AG09319 (cell line): ENCODE data around the genes FUT2, BAX, CGB1, TEAD2 and DKKL1.

DNA sequence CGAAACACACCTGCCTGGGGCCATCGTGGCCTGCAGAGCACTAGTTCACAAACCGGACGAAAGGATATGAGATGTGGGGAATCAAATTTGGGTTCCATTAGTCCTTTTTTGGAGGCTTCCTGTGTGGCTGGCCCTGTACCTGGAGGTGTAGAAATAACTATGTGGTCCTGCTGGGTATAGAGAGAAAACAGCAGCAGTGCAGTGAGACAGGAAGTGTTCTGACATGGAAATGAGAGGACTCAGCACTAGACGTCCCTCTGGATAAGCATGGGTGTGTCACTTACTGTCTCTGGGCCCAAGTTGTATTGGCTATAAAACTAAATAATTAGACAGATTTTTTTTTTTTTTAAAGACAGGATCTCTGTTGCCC lies 12.3 kb downstream of the KDELR1 start:
- RRBS: no CpG with 5 or more reads among the region's 5 CpGs

- RRBS: 77% methylated on average over 2 of the region's 10 CpGs
These were observed 5.6 kb downstream of the GRIN2D start for GRCh38 chr19:48399163-48399351.

GRCh38 chr19:48573132-48573770 lies 21.3 kb downstream of the SULT2B1 start:
- RRBS: no CpG with 5 or more reads among the region's 19 CpGs

GRCh38 chr19:48646557-48646911 lies 547 bp upstream of the CA11 start:
- RRBS: 17% methylated on average over 1 of the region's 16 CpGs

DNA sequence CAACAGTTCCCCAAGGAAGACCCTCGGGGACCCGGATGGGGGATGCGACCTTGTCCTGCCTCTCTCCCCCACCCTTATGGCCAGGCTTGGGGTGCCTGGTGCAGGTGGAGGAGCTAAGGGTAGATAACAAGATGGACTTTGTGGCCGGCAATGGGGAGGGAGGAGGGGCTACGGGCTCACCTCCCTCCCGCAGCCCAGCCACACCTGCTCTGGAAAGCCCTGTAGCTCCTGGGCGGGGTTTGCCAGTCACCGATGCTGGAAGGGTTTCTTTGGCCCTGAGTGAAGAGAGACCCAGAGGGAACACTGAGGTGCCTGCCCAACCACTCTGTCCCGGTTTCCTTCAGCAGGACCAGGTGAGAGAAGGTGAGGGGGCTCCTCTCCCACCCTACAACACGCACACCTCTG lies at the start of gene FUT2:
Gene FUT2 (plus strand): TSS at position 245 of the 405 bp plus-strand sequence.
- RRBS: no CpG with 5 or more reads among the region's 10 CpGs

- RRBS: 7% methylated on average over 4 of the region's 56 CpGs
These were observed 679 bp downstream of the RASIP1 start for GRCh38 chr19:48739451-48740411.

GRCh38 chr19:48947086-48947502 lies 7.6 kb upstream of the BAX start:
- RRBS: no CpG with 5 or more reads among the region's 2 CpGs

DNA sequence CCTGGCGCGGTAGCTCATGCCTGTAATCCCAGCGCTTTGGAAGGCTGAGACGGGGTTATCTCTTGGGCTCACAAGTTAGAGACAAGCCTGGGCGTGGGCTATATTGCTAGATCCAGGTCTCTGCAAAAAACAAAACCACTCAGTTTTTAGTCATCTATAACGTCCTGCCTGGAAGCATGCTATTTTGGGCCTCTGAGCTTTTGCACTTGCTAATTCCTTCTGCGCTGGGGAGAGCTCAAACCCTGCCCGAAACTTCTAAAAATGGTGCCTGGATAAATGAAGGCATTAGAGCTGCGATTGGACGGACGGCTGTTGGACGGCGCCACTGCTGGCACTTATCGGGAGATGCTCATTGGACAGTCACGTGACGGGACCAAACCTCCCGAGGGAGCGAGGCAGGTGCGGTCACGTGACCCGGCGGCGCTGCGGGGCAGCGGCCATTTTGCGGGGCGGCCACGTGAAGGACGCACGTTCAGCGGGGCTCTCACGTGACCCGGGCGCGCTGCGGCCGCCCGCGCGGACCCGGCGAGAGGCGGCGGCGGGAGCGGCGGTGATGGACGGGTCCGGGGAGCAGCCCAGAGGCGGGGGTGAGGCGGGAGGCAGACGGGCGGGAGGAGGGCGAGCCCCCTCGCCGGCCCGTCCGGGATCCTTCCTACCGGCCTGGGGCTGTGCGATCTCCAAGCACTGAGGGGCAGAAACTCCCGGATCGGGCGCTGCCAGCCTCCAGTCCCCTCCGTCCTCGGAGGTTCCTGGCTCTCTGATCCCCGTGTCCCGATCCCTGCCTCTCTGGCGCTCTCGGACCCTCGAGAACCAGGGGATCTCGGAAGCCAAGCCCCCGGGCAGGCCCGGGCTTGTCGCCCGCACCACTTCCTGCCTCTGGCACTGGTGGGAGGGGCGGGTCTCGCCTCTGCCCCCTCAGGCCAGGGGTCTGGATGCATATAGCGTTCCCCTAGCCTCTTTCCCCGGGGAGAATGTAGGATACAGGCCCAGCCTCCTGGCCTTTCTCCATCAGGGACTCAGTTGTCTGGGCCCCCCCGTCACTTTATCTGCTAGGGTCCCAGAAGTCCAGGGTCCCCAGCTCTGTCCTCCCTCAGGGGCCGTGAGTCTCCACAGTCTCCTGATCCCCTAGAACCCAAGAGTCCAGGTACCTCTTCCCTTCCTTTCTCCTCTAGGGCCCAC lies at the start of gene BAX:
Gene BAX (plus strand): TSS at position 500 of the 1,179 bp plus-strand sequence.
- RRBS: under 1% methylated on average over 27 of the region's 81 CpGs

DNA sequence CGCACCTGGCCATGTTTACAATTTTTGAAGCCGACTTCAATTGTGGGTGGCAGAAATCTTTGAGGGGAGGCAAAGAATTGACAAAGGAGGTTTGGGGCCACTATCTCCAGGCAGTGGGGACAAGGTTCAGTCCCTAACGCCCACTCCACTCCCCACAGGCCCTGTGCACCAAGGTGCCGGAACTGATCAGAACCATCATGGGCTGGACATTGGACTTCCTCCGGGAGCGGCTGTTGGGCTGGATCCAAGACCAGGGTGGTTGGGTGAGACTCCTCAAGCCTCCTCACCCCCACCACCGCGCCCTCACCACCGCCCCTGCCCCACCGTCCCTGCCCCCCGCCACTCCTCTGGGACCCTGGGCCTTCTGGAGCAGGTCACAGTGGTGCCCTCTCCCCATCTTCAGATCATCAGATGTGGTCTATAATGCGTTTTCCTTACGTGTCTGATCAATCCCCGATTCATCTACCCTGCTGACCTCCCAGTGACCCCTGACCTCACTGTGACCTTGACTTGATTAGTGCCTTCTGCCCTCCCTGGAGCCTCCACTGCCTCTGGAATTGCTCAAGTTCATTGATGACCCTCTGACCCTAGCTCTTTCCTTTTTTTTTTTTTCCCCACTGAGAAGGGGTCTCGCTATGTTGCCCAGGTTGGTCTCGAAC lies 4.3 kb upstream of the FTL start:
- RRBS: no CpG with 5 or more reads among the region's 16 CpGs

GRCh38 chr19:48982091-48982983 lies 10.8 kb downstream of the GYS1 start:
- RRBS: no CpG with 5 or more reads among the region's 16 CpGs

DNA sequence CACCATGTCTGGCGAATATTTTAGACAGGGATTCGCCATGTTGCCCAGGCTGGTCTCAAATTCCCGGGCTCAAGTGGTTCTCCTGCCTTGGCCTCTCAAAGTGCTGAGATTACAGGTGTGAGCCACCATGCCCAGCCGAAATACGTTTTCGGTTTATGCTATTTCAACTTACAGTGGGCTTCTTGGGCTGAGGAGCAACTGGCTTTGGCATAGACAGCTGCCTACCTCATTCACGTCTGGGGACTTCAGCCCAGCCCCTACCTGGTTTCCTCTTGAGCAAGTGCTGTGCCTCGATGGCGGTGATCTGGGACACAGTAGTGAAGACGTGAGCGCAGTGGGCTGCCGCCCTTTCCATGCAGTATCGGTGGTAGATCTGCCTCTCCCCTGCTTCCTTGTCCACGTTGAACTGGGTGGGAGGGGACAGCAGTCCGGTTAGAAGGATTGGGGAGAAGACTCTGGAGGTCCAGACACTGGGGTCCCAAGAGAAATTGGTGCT lies 7.9 kb downstream of the GYS1 start:
- RRBS: no CpG with 5 or more reads among the region's 15 CpGs

DNA sequence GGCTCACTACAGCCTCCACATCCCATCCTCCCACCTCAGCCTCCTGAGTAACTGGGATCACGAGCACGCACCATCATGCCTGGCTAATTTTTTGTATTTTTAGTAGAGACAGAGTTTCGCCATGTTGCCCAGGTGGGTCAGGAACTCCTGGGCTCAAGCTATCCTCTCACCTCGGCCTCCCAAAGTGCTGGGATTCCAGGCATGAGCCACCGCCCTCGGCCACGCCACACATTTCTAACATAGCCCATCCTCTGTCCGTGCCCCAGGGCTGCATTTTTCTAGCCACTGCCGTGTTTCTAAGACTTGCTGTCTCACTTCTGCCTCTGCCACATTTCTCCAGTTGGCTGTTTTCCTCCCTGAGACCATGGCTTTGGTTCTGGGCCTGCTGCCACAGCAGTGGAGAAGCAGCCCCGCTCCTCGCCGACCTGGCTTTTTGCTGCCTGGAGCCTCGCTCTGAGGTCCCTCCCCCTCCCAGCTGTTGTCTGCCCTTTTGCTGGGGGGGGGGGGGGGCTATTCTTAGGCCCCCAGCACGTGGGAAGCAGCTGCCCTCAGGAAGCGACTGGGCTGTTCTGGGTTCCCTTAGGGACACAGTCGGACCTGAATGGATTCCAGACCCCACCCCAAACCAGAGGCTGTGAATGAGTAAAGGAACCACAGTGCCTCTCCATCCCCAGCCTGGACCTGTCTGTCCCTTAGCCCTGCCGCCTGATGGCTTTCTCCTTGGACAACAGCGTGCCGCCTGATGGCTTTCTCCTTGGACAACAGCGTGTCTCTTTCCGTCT lies 3.4 kb downstream of the GYS1 start:
- RRBS: no CpG with 5 or more reads among the region's 21 CpGs

- RRBS: no CpG with 5 or more reads among the region's 20 CpGs
These were observed at the start of gene CGB1 for GRCh38 chr19:49036688-49037173. TSS of gene CGB1 (minus strand) at chr19:49036895.

DNA sequence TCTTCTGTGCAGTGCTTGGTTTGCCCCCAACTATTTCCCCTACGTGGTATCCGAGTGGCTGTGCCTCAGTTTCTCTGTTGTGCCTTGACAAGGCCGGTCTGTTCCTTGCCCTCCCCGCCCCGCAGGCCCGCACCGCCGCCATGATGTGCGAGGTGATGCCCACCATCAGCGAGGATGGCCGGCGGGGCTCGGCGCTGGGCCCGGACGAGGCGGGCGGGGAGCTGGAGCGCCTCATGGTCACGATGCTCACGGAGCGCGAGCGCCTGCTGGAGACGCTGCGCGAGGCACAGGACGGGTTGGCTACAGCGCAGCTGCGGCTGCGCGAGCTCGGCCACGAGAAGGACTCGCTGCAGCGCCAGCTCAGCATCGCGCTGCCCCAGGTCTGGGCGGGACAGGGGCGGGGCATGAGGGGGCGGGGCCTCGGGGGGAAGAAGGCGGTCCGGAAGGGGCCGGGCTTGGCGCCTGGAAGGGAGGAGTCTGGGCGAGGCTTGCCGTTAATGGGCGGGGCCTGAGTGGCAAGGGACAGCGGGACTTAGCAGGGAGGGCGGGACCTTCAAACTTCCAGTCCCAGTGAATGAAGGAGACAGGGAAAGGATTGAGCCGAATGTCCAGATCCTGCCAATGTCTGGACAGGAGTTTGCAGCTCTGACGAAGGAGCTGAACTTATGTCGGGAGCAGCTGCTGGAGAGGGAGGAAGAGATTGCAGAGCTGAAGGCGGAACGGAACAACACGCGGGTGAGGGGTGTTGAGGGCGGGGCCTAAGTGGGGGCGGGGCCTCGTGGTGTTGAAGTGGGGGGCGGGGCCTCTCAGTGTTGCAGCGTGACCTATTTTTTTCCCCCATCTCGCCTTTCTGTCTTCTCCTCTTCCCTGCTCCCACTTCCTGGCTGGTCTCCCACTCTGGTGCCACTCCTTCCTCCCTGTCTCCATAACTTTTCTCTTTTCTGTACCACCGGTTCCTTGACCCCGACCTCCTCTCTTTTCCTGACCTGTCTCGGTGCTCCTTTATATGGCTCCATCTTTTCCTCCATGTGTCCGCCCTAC lies 8.7 kb downstream of the PPFIA3 start:
- RRBS: 7% methylated on average over 7 of the region's 68 CpGs

DNA sequence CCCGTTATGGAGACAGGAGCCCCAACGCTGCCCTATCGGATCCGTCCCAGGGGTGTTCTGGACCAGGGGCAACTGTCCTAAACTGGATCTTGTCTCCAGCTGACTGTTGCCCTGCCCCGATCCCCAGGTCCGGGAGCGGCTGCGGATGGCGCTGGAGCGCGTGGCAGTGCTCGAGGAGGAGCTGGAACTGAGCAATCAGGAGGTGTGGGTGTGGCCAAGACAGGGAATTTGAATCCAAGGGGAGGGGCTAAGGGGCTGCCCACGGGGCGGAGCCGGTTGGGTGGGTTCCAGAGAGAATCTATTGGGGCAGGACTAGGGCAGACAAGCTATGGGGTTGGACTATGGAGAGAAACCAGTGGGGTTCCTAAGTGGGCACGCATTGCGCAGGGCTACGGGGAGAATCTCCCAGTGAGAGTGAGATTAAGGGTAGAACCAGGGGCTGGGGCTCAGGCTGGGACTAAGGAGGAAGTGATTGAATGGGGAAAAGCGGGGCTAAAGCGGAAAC lies 10.0 kb downstream of the PPFIA3 start:
- RRBS: no CpG with 5 or more reads among the region's 20 CpGs

DNA sequence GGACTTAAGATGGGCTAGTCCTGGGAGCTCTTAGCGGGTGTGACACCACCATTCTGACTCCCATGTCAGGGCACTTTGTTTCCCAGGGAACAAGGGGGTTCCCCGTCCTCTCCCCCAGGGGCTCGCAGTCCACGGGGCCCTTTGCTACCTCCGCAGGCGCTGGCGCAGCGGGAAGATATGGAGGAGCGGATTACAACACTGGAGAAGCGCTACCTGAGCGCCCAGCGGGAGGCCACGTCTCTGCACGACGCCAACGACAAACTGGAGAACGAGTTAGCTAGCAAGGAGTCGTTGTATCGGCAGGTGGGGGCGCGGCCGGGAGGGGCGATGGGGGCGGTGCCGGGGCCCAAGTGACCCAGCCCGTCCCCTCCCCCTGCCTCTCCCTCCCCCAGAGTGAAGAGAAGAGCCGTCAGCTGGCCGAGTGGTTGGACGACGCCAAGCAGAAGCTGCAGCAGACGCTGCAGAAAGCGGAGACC lies 13.5 kb downstream of the PPFIA3 start:
- RRBS: no CpG with 5 or more reads among the region's 32 CpGs

DNA sequence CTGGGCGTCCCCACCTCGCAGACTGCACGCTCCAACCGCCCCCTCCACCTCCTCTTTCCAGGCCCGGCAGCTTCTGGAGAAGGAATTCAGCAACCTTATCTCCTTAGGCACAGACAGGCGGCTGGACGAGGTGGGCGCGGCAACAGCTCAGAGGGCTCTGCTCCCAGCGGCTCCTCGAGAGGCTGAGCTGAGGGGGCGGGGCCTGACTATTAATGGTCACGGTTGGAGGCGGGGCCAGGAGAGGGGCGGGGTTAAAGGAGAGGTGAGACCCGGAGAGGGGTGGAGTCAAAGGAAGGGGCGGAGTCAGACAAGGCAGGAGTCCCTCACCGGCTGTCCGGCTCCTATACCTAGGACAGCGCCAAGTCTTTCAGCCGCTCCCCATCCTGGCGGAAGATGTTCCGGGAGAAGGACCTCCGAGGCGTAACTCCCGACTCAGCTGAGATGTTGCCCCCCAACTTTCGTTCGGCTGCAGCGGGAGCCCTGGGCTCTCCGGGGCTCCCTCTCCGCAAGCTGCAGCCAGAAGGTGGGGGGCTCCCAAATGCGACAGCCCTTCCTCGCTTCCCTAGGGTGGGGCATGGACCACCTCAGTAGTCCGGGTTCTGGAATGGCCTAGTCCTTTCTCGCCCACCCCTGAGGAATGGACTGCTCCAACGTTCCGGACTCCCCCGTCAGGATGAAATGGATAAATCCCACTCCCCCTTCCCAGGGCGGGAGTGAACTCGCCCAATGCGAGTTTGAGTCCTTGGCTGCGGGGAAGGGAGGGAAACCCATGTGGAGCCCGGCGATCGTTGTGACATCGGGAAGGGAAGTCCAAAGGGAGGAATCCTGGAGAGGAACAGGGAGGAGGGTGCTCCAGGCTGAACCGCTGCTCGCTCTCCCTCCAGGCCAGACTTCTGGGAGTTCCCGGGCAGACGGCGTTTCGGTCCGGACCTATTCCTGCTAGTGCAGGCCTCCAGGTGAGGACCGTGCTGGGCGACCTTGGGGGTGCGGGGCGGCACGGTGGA lies 5.7 kb downstream of the HRC start:
- RRBS: 3% methylated on average over 24 of the region's 58 CpGs

- RRBS: no CpG with 5 or more reads among the region's 6 CpGs
These were observed 31.9 kb downstream of the TRPM4 start for GRCh38 chr19:49189317-49190096.

DNA sequence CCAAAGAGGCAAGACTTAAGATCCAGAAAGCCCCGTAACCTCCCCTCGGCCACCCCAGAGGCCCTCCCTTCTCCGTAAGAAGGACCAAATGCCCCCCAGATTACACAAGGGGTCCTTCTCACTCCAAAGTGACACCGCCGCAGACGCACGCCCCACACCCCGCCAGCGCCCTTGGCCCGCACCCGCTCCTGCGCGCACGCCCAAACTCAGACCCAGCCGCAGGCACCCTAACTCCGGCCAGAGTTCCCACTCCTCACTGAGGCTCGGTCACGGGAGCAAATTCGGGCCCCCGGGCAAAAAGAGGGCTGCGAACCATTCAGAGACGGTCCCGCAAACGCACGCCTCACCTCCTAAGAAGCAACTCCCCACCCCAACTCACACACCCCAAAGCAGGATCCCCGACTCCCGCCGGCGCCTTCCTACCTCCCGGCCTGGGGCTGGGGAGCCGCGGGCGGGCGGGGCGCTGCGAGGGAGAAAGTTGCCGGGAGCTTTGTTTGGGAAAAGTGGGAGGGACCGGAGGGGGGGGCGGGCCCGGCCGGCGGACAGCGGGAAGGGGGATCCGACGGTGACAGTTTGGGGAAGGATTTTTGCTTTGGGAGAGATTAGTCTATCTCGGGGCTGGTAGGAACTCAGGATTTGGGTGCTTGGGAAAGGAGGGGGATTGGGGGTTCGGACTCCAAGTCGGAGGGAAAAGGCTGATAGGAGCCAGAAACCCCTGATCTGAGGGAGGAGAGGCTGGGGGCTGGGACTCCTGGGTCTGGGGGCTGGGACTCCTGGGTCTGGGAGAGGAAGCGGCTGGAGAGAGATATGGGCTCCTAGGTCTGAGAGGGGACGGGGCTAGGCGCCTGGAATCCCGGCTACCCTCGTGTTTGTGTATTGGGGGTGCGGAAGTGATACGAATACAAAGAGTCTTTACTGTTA lies at the start of gene TEAD2:
Gene TEAD2 (minus strand): TSS at position 467 of the 921 bp plus-strand sequence.
- RRBS: under 1% methylated on average over 13 of the region's 55 CpGs

GRCh38 chr19:49363245-49364349 lies at the start of gene DKKL1:
TSS of gene DKKL1 (plus strand) at chr19:49363877.
- RRBS: 18% methylated on average over 1 of the region's 61 CpGs